OVCAR3 (cell line): ENCODE measurements around the gene ANKH.

DNA sequence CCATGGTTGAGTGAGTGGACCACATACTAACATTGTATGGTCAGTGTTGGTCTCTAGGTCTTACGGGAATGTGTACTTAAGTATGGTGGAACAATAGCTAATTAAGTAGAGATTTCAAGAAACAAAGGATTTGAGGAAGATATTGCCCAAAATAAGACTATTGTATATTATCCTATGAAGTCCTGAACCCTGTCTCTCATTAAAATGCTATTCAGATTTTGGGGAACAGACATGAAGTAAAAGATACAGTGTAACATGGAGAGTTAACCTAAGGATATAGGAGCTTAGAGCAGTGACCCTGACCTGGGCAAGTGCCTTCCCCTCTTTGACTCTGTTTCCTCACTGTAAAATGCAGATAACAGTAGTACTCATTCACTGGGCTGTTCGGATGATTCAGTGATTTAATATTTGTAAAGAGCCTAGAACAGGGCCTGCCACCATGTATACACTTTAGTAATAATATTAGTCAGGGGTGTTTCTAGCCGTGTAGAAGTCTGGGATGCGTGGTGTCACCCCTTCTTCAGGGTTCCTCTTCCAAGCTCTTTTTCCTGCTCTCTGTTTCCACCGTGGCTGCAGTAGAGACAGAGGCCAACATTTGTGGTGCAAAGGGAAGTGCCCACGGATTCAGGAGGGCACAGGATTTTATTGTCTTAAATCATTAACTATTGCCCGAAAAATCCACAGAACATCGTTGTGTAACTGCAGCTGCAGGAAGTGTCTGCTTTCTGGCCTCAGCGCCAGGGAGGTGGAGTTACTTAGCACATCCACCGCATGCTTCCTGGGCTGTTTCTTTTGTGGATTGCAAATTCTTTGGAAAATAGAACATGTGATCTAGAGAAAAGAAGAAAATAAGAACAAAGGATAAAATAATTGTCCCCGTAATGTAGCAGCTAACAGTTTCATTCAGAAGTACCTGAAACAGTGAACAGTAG, 61.6 kb downstream of the TRIO start:
- RRBS = no CpG with 5 or more reads among the region's 11 CpGs

DNA sequence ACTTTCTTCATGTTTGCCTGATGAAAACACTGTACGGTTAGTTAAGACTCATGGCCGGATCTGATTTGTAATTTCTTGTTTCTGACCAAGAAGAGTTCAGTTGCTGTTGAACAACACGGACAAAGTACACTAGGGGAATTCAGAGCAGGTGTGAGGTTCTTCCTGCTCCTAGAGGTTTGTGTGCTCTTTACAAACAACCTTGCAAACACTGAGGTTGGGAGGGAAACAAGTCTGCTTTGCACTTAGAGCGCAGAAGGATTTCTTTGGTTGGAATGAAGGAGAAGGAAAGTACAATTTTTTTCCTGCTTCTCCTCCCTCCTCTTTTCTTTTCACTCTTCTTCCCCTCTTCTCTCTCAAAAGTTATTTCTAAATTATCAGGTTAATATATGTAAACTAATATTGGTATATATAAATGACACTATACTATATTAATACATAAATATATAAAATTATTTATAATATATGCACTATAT, 69.8 kb downstream of the TRIO start:
- RRBS = no CpG with 5 or more reads among the region's 4 CpGs

DNA sequence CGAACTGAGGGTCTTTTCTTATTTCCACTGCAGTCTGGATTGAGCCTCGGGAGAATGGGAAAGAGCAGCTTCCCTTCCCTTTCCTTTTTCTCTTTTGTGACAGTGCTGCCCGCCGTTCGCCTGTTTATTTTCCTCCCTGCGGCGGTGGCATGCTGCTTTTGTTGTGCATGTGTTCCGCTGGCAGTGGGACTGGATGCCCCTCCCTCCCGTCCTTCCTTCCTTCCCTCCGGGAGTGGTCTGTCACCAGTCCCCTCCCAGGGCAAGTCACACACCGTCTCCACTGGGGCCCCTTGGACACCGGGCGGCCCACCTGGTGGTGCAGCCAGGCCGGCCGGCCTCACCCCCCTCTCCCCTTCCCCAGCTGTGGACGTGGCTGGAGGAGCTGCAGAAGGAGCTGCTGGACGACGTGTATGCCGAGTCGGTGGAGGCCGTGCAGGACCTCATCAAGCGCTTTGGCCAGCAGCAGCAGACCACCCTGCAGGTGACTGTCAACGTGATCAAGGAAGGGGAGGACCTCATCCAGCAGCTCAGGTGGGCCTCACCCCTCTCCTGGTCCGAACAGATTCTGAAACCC, 214.8 kb downstream of the TRIO start:
- RRBS = 97% methylated on average over 3 of the region's 24 CpGs

DNA sequence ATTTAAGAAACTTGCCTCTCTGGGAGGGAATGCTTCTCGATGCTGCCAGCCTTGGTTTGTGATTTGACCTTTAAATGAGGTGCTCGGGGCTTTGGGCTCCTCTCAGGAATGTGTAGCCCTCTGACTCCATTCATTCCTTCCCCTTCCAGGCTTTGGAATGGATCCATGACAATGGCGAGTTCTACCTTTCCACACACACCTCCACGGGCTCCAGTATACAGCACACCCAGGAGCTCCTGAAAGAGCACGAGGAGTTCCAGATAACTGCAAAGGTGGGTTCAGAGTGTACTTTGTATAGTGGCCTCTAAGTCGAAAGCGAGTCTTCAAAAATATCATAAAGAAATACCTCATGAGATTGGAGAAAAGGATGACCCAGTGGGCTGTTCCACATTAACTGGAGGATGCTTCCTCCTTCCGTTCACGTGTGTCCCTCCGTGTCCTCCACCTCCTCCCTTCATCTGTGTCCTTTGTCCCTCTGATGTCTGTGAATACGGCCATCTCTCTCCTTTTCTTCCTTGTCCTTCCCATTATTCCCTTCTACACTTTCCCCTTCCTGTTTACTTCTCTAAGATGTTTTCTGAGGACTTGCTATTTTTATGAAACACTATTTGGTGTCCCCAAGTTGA, 200.5 kb upstream of the OTULINL start:
- RRBS = no CpG with 5 or more reads among the region's 11 CpGs

DNA sequence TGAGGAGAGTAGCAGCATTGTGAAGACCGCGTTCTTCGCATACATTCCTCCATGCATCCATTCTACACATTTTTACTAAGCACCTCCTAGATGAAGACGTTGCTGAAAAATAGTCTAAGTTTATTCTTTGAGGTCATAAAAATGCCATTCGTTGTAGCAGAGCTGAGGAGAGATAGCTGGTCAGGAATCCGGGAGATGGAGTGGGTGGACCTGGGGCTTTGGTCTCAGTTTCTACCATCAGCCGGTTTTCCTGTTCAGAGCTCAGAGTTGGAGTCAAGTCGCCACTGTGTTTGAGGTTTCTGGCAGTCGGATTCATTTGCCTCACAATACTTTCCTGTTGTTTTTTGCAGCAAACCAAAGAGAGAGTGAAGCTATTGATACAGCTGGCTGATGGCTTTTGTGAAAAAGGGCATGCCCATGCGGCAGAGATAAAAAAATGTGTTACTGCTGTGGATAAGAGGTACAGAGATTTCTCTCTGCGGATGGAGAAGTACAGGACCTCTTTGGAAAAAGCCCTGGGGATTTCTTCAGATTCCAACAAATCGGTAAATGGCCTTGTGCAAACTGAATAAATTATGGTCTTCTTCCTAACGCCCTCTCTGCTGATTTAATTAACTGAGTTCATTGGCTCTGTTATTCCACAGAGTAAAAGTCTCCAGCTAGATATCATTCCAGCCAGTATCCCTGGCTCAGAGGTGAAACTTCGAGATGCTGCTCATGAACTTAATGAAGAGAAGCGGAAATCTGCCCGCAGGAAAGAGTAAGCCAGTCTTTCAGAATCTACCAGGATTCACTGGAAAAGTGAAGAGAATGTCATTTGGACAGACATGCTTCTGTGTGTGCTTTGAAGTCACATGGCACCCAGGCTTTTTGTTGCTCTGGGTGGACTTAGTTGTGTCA, 194.3 kb upstream of the OTULINL start:
- RRBS = no CpG with 5 or more reads among the region's 16 CpGs

DNA sequence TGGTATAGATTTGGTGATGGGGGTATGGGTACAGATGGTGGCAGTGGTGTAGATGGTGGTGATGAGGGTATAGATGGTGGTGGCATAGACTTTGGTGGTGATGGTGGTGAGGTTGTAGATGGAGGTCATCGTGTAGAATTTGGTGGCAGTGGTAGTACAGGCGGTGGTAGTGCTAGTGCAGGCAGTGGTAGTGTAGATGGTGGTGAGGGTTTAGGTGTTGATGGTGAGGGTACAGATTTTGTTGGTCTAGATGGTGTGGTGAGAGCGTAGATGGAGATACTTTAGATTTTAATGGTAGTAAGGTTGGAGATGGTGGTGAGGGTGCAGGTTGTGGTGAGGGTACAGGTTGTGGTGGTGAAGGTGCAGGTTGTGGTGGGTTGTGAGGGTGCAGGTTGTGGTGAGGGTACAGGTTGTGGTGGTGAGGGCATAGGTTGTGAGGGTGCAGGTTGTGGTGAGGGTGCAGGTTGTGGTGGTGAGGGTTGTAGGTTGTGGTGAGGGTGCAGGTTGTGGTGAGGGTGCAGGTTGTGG, 178.8 kb upstream of the OTULINL start:
- RRBS = no CpG with 5 or more reads among the region's 3 CpGs

GRCh38 chr5:14410463-14411024, 171.0 kb upstream of the OTULINL start:
- RRBS = no CpG with 5 or more reads among the region's 14 CpGs

- RRBS = no CpG with 5 or more reads among the region's 21 CpGs
These were observed 163.8 kb upstream of the OTULINL start for GRCh38 chr5:14417415-14418626.

- RRBS = no CpG with 5 or more reads among the region's 39 CpGs
These were observed 140.9 kb upstream of the OTULINL start for GRCh38 chr5:14440497-14441341.

GRCh38 chr5:14510350-14510594, 71.3 kb upstream of the OTULINL start:
- RRBS = no CpG with 5 or more reads among the region's 6 CpGs

DNA sequence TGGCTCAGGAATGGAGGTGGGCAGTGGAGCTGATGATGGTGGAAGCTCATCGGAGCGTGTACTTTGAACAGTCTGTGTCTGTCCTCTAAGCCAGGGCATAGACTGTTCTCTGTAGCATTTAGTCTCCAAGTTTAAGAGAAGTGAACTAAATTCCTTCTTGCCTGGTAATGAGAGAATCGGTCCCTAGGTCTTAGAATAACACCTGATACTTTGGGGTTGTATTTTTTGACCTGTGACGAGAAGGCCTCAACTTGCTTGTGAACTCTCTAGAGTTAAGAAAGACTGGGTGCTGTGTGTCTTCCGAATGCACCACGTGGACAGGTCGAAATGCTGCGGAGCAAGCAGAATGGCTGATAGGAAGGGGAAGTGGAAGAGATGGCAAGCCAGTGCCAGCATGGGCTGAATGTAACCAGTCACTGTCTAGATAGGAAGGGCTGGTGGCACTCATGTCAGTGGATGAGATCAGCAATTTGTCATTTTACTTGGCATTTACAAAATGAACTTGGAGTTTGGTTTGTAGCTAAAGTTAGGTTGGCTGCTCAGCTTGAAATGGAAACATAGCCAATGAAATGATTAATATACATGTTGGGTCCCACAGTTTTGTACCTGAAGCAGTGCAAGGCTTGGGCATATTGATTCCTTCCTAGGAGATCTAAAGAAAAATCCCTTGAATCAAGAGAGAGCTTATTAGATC, 5.5 kb downstream of the OTULINL start:
- RRBS = no CpG with 5 or more reads among the region's 8 CpGs

GRCh38 chr5:14615124-14615755, 33.6 kb downstream of the OTULINL start:
- RRBS = no CpG with 5 or more reads among the region's 7 CpGs

DNA sequence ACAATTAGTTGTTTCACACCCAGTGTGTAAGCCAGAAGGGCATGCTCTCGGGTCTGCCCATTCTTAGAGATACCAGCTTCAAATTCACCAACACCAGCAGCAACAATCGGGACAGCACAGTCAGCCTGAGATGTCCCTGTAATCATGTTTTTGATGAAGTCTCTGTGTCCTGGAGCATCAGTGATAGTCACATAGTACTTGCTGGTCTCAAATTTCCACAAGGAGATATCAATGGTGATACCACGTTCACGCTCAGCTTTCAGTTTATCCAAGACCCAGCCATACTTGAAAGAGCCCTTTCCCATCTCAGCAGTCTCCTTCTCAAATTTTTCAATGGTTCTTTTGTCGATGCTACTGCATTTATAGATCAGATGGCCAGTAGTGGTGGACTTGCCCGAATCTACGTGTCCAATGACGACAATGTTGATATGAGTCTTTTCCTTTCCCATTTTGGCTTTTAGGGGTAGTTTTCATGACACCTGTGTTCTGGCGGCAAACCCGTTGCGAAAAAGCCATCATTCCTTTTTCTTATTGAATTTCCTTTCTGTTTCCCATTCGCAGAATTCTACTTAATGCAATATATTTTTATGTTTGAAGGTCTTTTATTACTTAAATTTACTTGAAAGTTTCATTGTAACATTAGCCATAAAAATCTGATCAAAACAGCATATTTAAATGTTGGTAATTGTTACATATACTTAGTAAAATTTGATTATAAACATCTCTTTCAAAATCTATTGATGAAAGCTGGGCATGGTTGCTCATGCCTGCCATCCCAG, 11.5 kb upstream of the OTULIN start:
- RRBS = no CpG with 5 or more reads among the region's 12 CpGs

- RRBS = no CpG with 5 or more reads among the region's 10 CpGs
These were observed 761 bp upstream of the OTULIN start for GRCh38 chr5:14663839-14664075.

- RRBS = no CpG with 5 or more reads among the region's 10 CpGs
These were observed 36.3 kb downstream of the OTULIN start for GRCh38 chr5:14700604-14701350.

DNA sequence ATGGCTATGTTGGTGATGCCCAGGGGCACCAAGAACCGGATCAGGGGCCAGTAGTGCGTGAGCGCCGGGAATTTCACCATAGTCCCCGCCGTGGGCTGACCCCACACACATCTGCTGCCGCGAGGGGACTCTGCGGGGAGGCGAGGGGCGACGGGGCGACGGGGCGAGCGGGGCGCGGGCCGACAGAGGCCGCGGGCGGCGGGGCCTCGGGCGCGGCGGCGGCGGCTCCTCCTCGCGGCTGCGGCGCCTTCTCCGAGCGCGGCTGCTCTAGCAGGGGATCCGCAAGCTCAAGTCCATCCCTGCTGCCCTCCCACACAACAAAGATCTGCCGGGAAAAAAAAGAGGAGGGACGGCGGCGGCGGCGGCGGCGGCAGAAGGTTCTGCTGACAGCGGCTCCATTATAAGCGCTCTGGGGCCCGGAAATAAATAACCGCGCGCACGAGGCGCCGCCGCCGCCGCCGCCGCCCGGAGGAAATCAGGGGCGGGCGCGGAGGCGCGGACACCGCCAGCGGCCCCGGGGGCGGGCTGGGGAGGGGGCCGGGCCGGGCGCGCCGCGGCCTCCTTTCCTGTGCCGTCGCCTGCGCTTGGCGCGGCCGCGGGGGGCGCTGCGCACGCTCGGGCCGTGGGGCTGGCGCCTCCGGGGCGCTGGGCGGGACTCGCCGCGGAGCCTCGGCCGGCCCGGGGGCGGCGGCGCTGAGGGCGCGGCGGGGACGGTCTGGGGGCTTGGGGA, at the start of gene ANKH:
ANKH (minus strand) TSS at position 411 of the 730 bp plus-strand sequence.
- RRBS = 3% methylated on average over 50 of the region's 104 CpGs

- RRBS = 25% methylated on average over 2 of the region's 8 CpGs
These were observed 54.3 kb upstream of the ANKH start for GRCh38 chr5:14925838-14926312.

GRCh38 chr5:15499509-15499847, 502 bp upstream of the FBXL7 start:
- RRBS = no CpG with 5 or more reads among the region's 10 CpGs

DNA sequence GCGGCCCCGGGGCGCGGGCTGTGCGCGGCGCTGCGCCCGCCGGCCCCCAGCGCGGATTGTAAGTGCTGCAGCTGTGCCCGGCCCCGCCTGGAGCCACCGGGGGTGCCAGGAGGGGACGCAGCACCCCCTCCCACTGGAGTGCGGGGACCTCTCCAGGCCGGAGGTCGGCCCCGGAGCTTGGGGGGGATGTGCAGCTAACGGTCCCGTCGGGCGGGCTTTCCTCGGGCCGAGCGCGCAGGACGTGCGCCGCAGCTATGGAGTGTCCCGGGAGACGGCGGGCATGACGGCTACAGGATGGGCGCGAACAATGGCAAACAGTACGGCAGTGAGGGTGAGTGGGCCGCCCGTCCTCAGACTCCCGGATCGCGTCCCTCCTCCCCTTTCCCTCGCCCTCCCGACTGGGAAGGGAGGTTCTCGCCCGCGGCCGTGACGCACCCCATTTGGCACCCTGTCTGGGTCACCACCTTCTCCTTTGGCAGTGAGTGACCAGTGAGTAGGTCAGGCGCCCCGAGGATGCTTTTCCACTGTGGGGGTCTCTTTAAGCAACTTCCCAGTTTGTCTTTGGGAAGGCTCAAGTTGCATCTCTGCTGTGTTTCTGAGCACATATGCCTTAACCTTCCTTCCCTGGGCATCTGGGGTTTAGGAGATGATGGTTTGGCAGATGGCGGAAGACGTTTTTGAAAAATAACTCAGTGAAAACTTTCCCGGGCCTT, 559 bp downstream of the FBXL7 start:
- RRBS = 5% methylated on average over 25 of the region's 55 CpGs

GRCh38 chr5:15636925-15637840, 137.2 kb downstream of the FBXL7 start:
- RRBS = no CpG with 5 or more reads among the region's 2 CpGs